NALM6 (cell line): ENCODE measurements around the gene SLC2A10.

GRCh38 chr20:46008167-46008718, 465 bp upstream of the MMP9 start:
- PRO-cap = no peak

DNA sequence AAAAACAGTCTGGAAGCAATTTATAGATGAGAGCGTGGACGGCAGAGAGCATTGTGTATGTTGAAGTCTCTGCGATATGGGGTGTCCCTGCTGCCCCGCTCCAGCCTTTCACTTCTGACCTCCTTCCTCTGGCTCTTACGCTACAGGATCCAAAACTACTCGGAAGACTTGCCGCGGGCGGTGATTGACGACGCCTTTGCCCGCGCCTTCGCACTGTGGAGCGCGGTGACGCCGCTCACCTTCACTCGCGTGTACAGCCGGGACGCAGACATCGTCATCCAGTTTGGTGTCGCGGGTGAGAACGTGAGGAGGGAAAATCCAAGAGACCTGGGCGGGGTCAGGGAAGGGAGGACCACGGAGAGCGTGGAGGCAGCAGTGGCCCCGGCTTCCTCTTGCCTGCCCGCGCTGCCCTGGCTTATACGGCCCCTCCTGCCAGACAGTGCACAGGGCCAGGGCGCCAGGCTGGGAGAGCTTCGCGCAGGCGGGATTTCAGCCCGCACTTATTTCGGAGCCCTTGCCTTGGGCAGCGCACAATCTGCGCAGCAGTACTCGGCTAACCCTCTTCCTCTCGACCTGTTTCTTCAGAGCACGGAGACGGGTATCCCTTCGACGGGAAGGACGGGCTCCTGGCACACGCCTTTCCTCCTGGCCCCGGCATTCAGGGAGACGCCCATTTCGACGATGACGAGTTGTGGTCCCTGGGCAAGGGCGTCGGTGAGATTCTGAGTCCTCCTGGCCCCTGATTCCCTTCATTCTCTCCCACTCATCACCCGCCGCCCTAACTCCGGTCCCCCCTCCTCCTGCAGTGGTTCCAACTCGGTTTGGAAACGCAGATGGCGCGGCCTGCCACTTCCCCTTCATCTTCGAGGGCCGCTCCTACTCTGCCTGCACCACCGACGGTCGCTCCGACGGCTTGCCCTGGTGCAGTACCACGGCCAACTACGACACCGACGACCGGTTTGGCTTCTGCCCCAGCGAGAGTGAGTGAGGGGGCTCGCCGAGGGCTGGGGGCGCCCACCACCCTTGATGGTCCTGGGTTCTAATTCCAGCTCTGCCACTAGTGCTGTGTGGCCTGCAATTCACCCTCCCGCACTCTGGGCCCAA, 2.0 kb downstream of the MMP9 start:
- PRO-cap = no peak

GRCh38 chr20:46070060-46070890, 19.5 kb downstream of the NCOA5 start:
- PRO-cap = no peak

- PRO-cap = no peak
These were observed 386 bp downstream of the CD40 start for GRCh38 chr20:46118484-46118916.

DNA sequence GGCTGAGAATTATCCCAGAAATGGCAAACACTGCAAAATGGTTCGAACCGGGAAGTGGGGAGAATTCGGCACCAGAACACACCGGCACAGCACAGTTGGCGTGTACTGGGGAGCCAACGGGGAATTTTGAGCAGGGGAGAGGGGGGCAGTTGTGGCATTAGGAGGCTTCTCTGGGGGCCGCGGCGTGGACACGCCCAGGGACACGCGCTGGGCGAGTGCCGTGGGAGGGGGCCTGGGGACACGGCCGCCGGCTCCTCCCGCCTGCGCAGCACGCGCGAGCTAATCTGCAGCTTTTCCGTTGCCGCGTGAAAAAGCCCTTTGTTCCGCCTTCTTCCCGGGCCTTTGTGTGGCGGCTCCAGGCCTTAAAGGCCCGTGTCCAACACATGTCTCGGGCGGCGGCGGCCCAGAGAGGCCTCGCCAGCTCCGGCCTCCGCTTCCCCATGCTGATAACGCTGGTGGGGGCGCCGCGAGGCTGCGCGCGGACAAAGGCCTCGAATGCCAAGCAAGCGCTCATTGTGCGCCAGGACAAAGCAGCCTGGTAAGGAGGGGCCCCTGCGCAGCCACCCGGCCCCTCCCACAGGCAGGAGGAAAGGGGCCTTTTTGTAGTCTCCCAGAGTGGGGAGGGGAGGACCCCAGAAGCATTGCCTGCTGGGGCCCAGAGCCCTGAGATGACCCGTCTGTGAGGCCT, 82.7 kb downstream of the CD40 start:
- PRO-cap = no peak

DNA sequence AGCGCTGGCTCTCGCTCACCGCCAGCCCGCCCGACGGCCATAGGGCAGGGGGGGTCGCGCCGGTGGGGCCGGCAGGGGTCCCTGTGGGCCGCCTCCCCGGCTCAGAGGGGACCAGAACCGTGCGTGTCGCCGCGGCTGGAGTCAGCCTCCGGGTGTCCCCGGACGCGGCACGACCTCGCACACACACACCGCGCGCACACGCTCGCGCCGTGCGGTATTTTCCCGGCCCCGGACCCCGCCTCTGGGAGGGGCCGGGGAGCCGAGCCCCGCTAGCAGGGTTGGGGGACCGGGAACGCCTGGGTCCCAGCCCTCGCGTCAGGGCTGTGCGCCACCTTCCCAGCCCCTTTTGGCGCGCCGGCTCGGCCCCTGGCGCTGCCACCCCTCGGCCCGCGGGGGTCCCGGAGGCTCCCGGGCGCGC, 743 bp downstream of the CDH22 start:
- PRO-cap = no peak

GRCh38 chr20:46709447-46710422, at the start of gene SLC2A10:
TSS of gene SLC2A10 (plus strand) at chr20:46709649.
- PRO-cap = no peak

- PRO-cap = no peak
These were observed 138.2 kb downstream of the EYA2 start for GRCh38 chr20:47032900-47033203.

DNA sequence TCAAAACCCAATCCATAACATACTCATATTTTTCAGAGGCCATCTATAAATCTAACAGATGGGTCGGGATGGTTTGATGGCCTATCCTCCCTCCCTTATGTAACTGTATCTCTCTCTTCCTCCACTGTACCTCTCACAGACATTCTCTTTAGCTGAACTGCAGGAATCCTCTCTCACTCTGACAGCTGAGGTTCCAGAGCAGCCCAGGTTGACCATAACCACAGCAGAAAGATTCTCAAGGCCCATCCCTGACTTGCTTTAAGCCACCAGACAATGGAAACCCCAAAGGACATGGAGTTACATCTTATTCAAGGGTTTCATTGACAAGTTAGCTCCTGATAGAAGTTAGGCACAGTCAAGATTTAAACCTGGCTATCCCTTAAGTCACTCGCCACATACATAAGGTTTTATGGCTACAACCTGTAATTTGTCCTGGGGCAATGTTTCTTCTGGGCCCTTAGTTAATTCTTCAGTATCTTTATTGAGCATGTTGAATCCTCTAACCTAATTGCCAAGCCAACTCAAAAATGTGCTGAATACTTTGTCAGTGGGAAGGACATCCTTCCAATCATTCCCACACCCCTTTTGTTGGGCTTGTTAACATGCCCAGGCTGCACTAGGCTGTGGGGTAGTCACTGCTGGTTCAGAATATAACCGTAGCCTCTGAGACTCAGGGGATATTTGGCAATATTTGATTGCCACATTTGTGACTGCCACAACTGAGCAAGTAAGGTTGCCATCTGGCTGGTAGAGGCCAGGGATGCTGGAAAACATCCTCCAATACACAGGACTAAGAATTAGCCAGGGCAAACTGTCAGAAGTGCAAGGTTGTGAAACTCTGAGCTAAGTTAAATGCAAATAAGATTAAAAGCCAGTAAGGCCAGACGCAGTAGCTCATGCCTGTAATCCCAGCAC, 112.3 kb downstream of the ZMYND8 start:
- PRO-cap = no peak

DNA sequence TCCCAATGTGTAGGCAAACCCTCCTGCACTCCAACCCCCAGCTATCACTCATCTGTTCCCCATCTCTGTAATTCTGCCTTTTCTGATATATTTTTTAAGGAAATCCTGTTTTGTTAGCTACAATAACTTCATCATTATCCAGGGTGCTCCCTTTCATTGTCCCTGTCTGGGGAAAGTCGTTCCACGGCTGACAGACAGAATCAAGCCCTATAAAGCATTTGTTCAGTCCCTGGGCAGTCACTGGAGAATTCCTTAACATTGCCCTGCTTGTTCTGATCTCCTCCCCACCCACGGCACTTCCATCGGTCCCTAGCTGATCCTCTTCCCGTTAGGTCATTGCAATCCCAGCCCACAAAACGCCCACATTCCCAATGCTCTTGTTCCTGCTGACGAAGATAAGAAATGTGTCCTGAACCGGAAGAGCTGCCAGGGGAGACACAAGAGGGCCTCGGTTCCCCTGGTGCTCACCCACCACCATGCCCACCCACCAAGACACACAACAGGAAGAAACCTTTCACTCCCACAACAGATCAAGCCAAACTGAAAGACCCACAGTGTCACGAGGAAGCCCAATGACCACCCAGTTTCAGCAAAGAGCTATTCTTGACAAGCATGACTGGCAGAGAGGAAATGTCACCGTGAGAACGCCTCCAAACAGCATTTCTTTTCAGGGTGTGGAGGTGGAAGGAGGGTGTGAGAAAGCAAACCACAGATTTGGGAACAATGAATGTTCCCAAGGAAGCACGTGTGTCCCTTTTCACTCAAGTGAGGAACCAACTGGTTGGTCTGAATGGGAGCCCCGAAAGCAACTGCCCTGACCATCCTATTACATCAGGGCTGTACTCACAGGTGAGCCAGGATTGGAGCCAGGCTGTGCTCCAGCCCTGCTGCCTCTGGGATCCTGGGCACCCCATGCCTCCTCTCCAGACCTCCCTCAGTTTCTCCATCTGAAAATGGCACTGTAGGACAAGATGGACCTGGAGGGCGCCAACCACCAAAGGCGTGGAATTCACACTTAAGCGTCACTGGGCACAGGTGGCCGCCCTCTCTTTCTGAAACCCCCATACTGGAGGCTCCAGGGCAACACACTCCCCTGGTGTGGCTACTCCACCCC, 97.6 kb downstream of the ZMYND8 start:
- PRO-cap = bidirectional peak, plus-strand start at position 661 of the sequence, minus-strand start at position 503 of the sequence

GRCh38 chr20:47355584-47356354, 730 bp downstream of the ZMYND8 start:
- PRO-cap = unidirectional peak, minus-strand start at chr20:47356060; unidirectional peak, minus-strand start at chr20:47356244

GRCh38 chr20:47487040-47487574, 14.6 kb upstream of the NCOA3 start:
- PRO-cap = bidirectional peak, plus-strand start at chr20:47487279, minus-strand start at chr20:47487281

- PRO-cap = no peak
These were observed 102.3 kb downstream of the SULF2 start for GRCh38 chr20:47683090-47683347.

- PRO-cap = no peak
These were observed 28.1 kb downstream of the SULF2 start for GRCh38 chr20:47757026-47757723.

DNA sequence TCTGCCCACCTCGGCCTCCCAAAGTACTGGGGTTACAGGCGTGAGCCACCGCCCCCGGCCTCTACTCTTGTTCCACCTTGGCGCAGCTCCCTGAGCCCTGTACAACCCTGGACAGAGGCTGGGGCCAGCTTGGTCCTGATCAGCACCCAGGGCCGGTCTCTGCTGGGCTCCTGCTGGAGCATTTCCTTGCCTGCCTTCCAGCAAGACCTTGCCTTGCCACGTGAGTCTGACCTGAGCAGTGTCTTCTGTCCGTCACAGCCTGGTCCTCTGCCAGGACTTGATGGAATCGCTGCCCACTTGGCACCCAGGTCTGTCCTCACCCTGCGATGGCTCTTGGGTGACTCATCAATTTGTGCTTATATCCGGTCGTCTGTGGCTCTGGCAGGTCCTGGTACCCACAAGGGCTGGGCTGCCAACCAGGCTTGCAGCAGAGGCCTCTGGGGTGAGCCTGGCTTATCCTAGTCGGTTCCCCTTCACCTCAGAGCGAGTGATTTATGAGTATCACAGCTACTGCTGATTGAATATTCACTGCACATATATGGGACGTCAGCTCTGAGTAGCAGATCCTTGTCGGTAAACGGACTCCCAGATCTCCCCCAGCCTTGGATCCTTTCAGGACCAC, 10.0 kb upstream of the SULF2 start:
- PRO-cap = no peak

DNA sequence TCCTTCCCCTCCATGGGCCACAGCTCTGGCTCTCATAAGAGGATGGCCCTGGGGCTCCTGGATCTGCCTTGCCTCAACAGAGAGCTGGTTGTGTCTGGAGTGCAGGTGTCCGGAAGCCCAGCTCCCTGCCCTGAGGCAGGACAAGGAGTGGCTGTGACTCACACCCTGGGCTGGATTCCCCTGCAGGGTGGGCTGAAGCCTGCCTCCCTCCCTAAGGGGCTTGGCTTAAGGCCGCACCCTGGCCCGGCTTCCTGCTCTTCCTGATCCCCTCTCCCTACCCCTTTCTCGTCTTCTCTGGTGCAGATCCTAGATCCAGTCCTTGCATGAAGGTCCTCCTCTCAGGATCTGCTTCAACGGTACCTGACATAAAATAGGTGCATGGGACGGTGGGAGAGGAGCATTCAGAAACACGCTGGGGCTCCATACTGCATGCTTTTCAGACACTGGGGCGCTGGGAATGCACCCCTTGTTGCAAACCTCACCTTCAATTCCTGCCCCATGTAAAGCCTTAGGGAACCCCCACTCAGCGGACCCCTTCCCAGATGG, 24.5 kb upstream of the SULF2 start:
- PRO-cap = no peak

DNA sequence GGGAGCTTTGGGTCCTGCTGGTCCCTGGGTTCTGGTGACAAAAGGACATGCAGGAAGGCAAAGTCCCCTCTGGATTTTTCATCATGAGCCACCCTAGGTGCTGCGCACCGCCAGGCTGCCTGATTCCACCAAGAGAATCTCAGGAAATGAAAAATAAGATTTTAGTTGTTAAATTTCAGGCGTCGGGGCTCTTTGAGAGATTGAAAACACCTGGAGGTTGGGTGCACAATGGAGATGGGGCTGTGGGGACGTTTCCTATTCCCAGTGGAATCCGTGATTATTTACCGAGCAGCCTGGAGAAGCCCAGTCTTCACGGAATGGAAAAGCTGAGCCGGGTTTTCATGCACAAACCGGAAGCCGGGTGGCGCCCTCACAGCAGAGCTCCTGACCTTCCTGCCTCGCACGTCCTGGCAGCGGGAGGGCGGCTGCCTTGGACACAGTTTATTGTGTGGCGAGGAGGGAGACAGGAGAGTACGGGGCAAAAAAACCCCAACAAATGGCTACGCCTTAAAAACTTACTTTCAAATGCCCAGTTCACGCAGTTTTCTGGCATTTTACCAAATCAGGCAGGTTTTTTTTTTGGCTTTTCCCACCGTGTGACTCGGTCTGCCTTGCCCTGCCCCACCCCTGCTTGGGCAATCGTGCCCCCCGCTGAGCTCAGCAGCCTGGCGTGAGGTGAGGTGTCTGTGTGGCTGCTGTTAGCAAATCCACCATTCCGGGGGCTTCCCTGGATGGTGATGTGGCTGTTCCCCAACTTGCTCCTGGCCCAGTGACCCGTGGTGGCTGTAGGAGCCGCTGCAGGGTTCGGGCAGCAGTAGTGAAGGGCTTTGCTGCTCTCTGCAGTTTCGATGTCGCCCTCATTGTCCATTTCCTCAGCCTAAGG, 187.0 kb upstream of the SULF2 start:
- PRO-cap = no peak

- PRO-cap = no peak
These were observed 407.0 kb upstream of the SULF2 start for GRCh38 chr20:48192237-48192644.

DNA sequence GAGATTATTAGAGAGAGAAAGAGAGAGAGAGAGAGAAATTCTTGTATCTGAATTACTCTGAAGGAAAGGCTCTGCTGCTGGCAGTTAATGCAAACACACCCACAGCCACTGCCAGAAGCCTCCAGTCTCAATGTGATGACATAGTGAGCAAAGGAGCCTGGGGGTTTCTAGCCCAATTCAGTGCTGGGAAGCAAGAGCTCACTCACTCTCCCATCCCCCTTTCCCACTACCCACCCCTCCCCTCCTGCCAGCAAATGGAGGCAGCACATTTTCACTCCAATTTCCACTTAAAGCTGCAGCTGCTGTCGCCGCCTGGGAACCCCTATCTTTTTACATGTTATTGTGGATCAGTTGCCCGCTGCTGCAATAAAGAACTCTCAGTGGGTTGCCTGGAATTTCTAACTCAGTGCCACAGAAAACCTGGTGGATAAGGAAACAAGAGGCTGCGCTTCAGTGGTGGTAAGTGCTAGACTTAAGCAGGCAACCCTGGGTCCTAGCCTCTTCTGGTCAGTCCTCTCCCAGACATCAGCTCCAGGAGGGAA, 490.5 kb upstream of the SULF2 start:
- PRO-cap = no peak

- PRO-cap = no peak
These were observed 289.4 kb downstream of the PREX1 start for GRCh38 chr20:48538422-48538847.